Measurements from ENCODE around the genes OR2Y1 and ZFP62.

- PRO-cap: no peak
These were observed 10.0 kb upstream of the MAML1 start for GRCh38 chr5:179722567-179723172.

DNA sequence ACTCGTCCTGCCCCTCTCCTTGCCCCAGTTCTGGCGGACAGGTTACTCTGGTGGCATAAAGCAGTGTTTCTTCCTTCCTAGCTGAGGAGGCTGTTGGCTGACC is 831 bp upstream of the SQSTM1 start:
- PRO-cap: no peak

GRCh38 chr5:179839187-179840201 is 18.8 kb downstream of the SQSTM1 start:
- PRO-cap: no peak

- PRO-cap: no peak
These were observed 14.6 kb downstream of the MRNIP start for GRCh38 chr5:179844095-179844422.

DNA sequence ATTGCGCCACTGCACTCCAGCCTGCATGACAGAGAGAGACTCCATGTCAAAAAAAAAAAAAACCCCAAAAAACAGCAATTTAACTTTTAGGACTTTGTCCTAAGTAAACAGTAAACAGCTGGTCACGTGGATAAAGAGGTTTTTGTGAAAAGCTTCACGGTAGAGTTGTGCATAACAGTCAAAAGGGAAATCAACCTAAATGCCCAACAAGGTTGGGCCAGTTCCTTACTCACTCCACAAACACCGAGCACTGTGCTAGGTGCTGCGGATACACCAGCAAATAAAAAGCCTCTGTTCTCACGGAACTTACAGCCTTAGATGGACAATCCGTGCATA is 6.4 kb downstream of the MRNIP start:
- PRO-cap: no peak

- PRO-cap: no peak
These were observed 3.7 kb upstream of the MRNIP start for GRCh38 chr5:179862046-179862978.

DNA sequence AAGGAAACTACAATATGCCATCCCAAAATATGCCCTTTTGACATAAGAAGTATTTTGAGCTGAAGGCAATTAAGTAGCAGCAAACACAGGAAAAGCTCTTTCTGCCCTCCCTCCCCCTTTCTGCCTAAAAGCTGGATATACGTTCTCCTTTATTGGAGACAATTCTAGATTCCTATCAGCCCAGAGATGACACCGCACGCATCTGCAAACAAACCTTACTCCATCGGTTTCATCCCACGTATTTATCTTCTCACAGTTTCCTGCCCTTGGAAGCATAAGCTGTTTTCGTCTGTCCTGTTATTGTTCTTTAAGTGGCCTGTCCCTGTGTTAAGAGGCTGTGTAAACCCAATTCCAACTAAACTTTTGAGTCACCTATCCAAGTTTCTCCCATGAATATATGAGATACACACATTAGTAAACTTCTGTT is 11.8 kb downstream of the TBC1D9B start:
- PRO-cap: no peak

DNA sequence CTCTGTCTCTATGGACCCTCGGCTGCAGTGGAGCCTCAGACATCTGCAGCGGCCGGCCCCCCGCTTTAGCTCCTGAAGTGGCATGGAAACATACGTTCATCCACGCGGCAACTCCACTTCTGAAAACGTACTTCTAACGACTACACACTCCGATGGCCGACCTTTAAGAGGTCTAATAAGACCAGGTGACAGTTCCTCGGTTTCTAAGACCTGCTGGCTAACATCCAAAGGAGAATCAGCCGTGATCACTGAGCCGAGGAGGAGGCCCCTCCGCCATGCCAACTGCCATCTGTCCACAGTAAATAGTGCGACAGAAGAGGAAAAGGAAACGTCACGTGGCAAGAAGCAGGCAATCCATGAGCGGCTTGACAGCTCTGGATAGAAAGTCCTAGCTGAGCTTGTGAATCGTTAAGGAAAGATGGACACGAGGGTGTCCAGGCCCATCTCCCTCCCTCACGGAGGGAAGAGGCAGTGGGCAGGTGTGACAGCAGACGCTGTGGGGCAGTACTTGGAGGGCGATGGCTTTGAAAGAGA is 66.6 kb upstream of the TBC1D9B start:
- PRO-cap: no peak

- PRO-cap: no peak
These were observed 35.0 kb downstream of the RASGEF1C start for GRCh38 chr5:180174065-180174426.

DNA sequence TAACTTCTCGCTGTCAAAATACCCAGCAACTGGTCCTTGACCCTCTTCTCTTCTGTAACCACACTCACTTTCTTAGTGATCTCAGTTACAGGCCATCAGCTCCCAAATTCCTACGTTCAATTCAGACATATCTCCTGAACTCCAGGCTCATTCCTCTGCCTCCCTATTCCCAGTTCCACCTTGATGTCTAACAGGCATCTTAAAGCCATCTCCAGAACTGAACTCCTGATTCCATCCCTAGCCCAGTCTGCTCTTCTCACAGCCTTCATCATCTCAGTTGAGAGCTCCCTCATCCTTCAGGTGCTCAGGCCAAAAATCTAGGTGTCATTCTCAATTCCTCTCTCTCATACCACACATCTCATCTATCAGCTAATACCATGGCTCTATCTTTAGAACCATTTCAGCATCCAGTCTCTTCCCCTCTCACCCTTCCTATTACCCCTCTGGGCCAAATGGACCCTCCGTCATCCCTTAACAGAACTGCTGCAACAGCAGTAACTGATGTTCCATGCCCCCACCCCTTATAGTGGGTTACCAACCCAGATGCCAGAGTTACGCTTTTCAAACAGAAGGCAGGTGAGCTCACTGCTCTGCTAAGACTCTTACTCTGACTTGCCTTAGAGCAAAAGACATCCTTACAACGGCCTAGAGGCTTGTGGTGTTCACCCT is 28.9 kb downstream of the MAPK9 start:
- PRO-cap: no peak

GRCh38 chr5:180280274-180280831 is 11.5 kb downstream of the MAPK9 start:
- PRO-cap: no peak

DNA sequence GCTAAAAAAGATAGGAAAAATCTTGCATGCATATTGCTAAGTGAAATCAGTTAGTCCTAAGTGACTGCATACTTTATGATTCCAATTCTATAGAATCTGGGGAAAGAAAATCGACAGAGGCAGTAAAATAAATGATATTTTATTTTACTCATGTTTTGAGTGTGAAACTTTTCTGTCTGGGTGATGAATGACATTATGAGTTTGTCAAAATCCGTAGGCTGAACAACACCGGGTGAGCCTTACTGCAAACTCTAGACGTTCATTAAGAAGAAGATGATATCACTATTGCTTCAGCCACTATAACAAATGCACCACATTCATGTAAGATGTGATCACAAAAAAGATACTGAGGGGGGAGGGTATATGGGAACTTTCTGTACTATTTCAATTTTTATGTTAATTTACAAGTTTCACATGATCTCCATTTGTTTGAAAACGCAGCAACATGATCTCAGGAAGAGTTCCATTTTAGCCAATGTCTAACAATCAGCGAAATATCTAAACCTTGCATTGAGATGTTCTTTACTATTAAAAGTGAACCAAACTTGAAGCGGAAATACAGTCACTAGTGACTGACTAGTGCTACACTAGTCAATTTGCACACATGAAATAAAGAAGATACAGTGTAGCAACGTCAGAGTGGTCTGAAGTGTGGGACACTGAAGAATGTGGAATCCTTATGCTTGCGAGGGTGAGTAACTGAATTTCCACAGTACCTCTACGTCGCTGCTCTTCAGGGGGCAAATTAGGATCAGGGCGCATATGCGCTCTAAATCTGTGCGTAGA is 39.4 kb upstream of the FLT4 start:
- PRO-cap: no peak

- PRO-cap: no peak
These were observed at the start of gene OR2Y1 for GRCh38 chr5:180739879-180740412. OR2Y1 (minus strand) TSS chr5:180740058.

DNA sequence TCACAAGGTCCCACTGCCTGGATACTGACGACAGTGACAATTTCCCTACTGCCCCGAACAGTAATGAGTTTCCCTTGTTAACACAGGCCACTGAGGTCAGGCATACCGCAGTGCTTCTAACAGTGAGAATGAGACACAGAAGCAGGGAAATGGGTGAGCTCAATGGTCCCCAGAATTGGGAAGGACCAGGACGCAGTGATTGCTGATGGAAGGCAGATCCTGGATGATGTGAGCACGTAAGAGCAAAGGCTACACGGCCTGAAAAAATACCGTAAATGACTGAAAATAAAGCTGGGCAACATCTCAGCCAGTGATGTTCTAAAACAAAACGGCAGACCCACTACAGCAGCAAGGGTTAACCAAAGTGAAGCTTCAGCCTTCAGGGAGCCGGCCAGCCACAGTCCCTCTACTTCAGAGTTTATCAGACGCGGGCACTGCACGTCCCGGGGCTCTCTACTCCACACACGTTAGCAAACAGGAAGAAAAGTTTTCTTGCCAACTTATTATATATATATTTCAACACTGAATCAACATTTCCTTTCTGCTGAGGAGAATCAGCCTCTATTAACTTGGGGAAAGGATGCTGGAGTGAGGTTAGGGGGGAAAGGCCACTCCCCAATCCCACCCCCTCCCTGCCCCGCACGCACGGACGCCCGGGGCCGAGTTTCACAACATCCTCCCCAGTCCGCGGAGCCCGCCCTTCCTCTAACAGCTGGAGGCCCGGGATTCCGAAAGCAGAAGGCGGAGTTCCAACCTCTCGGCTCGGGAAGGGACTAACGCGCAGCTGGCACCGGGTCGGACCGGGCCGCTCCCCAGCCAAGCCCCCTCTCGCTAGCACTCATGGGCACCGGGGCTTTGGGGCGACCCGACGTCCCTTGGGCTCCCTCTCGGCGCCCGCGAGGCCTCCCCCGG is 612 bp downstream of the MGAT1 start:
- PRO-cap: bidirectional peak, plus-strand start at position 752 of the sequence, minus-strand start at position 704 of the sequence

- PRO-cap: unidirectional peak, minus-strand start at chr5:180808718
These were observed 6.0 kb upstream of the MGAT1 start for GRCh38 chr5:180808480-180809120.

- PRO-cap: no peak
These were observed 9.0 kb upstream of the MGAT1 start for GRCh38 chr5:180811412-180812213.

DNA sequence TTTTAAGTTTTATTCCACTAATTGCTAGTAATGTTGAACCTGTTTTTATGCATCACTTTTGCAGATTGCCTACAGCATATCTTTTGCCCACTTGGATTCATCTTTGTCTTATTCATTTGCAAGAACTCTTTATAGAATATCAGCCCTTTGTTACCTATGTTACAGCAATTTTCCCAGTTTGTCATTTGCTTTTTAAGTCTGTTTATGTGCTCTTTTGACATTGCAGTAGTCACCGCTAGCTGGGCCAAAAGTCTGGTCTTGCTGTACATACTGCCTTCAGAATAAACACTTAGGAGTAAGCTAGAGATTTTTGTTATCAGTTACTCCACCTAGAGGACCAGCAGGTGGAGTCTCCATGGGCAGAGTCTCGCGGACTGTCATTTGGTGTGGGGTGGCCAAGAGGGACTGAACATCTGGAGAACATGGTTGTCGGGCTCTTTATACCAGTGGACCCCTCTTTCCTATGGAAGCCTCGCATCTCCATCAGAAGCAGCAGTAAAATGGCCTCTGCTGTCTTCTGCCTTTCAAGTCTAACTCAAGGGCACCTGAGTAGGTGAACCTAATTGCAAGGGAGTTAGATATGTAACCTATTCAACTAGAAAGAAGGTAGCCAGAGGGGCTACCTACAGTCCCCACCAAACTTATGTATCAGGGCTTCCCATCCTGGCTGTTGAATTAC is 10.8 kb upstream of the MGAT1 start:
- PRO-cap: no peak

DNA sequence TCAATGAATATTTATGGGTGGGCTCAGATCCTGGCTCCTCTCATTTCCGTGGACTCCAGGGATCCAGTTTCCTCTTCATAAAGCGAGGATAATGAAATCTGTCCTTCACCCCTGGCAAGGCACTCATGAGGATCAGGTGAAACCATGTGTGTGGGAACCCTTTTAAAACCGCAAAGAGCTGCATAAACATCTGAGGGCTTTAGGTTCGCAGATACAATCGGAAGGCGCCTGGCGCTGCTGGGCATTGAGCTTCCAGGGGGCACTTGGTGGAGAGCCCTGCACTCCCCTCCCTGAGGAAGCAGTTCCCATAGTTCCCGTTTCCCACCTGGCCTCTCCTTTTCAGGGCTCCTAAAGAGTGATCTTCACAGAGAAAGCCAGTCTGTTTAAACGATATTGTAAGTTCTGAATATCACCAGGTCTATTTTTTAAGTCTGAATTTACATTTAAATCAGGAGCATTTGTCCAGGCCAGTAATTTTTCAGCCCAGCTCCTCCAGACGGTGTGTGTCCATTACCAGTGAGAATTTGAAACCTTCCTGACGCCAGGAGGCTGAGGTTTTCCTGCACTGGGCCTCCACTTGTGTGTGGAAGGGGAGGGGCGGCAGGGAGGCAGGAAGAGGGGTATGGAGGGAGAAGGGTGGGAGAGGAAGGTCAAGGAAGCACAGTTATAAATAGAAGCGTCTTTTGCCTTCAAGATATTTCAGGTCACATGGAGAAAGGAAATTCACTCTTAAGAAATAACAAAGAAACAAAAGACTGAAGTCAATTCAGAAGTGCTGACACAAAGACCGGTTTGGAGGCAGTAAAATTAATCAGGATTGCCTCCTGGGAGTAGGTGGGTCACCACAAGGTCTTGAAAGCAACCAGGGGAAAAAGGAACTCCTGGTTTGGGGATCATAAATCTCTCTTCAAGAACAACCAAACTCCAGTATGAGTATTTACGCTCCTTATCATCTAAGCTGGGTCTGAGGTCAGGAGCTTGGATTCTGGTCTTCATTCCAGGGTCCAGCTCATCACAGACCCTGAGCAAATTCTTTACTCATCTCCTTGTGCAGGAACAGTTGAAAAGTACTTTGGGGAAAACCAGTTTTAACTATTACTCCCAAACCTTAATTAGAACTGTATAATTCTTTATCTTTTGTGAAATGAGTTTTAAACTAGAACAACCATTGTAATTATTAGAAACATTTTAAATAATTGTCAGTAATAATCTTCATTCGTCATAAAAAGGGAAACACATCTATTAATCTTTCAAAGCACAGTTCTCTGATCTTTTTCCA is 14.3 kb upstream of the MGAT1 start:
- PRO-cap: unidirectional peak, minus-strand start at position 526 of the sequence

GRCh38 chr5:180861108-180861803 is at the start of gene ZFP62:
ZFP62 (minus strand) TSS chr5:180861276.
- PRO-cap: bidirectional peak, plus-strand start at chr5:180861340, minus-strand start at chr5:180861225; bidirectional peak, plus-strand start at chr5:180861572, minus-strand start at chr5:180861454

DNA sequence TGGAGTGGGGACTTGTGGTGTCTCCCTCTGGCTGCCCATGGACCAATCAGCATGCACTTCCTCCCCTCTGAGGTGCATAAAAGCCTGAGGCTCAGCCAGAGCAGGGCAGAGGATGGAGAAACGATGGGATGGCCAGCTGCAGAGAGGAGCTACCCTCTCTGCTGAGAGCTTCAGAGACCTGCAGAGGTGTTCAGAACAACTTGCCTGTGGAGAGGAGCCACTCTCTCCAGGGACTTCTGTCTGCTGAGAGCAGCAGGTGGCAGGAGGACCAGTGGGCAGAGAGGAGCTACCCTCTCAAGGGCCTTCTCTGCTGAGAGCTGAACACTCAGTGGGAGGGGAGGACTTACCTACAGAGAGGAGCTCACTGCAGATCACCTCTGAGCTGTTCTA is 2.5 kb upstream of the BTNL9 start:
- PRO-cap: unidirectional peak, plus-strand start at position 108 of the sequence

All from duodenum (tissue), 1 donor.